Measurements from ENCODE around the genes ITGAD, SLC5A2 and DNAJA2.

DNA sequence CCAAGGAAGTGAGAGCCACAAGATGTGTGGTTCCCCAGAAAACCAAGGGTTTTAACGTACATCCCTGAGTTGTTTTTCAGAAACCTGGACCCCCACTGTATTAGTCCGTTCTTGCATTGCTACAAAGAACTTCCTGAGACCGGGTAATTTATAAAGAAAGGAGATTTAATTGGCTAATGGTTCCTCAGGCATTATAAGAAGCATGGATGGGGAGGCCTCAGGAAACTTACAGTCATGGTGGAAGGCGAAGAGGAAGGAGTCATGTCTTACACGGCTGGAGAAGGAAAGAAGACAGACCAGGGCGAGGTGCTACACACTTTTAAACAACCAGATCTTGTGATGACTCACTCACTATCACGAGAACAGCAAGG lies 7.8 kb upstream of the ITGAX start:
- PRO-cap, 2 experiments = no peak in any of the 2 experiments

DNA sequence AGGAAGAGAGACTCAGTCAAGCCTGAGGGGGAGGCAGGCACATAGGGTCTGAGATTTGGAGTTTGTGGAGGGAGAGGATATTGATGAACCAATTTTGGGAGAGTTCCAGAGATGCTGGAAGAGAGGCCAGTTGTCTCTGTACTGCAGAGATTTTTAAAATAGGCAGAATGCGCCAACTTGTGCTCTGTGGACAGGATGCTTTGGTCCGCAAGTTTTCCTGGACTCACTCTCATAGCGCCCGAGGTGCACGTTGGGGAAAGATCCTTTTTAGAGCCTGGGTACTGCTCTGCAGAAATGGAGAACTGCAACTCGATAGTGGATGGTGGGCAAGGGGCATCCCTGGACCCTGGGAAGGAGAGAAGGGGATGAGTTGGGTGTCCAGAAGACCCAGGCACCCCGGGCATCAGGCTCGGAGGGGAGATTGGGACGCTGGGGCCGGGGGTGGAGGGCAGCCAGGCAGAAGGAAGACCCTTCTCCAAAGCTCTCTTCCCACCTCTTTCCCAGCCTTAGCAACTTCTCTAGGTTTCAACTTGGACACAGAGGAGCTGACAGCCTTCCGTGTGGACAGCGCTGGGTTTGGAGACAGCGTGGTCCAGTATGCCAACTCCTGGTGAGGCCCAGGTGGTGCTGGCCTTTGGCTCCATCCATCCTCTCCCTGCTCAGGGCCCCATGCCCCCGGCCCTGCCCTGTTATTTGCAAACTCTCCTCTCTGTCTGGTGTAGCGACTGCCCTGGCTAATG lies 583 bp downstream of the ITGAX start:
- PRO-cap, 2 experiments = no peak in any of the 2 experiments

GRCh38 chr16:31393019-31393498 lies at the start of gene ITGAD:
ITGAD (plus strand) TSS chr16:31393335.
- PRO-cap, 2 experiments = no peak in any of the 2 experiments

DNA sequence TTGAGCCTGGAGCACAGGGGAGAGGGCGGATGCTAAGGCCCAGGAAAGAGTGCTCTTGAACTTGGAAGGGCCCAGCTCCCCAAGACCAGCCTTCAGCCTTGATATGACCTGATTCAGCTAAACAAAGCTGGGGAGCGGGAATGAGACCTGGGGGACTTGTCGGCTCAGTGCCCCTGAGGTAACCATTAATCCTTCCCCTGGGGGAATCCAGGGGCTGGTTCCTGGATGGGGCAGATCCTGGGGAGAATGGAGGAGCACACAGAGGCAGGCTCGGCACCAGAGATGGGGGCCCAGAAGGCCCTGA lies at the start of gene SLC5A2:
SLC5A2 (plus strand) TSS at position 233 of the 304 bp plus-strand sequence.
- PRO-cap, 2 experiments = no peak in any of the 2 experiments

DNA sequence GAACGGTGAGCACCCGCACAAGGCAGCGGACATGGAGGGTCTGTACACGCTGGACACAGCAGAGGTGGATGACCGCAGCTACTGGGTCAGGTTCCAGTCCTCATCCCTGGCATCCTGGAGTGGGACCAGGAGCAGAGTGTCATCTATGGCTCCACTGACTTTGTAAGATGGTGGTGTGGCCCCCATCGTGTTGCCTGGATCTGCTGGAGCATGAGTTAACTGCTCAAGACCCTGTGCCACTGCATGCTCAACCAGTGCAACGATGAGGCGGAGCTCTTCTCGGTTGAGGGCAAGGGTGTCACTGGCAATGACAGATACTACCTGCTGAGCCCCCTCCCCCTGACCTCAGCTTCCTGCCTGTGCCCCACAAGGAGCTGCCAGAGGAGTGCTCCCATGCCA lies 4.9 kb upstream of the KRBOX5 start:
- PRO-cap, 2 experiments = no peak in any of the 2 experiments

DNA sequence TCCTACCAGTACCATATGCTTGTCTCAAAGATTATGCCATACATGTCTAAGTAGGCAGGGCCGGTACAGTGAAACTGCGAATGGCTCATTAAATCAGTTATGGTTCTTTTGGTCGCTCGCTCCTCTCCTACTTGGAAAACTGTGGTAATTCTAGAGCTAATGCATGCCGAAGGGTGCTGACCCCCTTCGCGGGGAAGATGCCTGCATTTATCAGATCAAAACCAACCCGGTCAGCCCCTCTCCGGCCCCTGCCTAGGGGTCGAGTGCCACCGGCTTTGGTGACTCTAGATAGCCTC lies 700.6 kb downstream of the TP53TG3F start:
- PRO-cap, 2 experiments = no peak in any of the 2 experiments

GRCh38 chr16:35082500-35082789 lies 1623.0 kb downstream of the TP53TG3F start:
- PRO-cap, 2 experiments = no peak in any of the 2 experiments

DNA sequence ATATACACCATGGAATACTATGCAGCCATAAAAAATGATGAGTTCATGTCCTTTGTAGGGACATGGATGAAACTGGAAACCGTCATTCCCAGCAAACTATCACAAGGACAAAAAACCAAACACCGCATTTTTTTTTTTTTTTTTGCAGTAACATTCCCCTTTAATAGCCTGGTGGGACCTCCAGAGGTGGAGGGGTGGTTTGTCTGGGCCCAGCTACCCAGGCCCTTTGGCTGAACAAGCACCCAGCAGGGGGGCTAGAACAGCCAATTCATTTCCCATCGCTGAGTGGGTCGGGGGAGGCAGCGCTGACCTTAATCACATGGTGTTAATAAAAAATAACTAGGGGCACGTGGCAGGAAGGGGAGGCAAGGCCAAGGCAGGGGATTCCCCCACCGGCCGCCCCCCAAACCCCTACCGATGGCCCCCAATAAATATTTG lies 1709.8 kb downstream of the TP53TG3F start:
- PRO-cap, 2 experiments = no peak in any of the 2 experiments

DNA sequence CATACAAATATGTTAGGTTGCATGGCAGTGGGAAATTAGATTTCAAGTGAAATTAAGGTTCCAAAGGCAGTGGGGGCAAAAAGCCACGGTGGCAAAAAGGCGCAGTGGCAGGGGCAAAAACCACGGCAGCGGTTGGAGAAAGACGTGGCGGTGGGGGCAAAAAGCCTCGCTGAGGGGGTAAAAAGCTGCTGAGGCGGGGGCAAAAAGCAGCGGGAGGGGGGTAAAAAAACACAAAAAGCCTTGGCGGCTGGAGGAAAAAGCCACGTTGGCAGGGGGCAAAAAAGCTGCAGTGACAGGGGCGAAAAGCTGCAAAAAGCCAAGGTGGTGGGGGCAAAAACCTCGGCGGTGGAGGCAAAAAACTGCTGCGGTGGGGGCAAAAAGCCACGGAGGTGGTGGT lies 194.1 kb downstream of the SHCBP1 start:
- PRO-cap, 2 experiments = no peak in any of the 2 experiments

DNA sequence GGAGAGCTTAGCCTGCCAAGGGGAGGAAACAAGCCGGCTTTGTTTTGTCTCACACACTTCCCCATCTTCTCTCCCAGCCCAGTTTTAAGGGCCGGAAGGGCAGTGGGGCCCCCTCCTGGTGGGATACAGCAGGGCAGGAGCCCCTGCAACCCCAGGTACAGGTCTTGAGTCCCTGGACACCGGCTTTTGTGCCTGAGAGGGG lies 2.1 kb upstream of the SHCBP1 start:
- PRO-cap, 2 experiments = no peak in any of the 2 experiments

- PRO-cap, 2 experiments = no peak in any of the 2 experiments
These were observed 16.0 kb downstream of the MYLK3 start for GRCh38 chr16:46732112-46732597.

DNA sequence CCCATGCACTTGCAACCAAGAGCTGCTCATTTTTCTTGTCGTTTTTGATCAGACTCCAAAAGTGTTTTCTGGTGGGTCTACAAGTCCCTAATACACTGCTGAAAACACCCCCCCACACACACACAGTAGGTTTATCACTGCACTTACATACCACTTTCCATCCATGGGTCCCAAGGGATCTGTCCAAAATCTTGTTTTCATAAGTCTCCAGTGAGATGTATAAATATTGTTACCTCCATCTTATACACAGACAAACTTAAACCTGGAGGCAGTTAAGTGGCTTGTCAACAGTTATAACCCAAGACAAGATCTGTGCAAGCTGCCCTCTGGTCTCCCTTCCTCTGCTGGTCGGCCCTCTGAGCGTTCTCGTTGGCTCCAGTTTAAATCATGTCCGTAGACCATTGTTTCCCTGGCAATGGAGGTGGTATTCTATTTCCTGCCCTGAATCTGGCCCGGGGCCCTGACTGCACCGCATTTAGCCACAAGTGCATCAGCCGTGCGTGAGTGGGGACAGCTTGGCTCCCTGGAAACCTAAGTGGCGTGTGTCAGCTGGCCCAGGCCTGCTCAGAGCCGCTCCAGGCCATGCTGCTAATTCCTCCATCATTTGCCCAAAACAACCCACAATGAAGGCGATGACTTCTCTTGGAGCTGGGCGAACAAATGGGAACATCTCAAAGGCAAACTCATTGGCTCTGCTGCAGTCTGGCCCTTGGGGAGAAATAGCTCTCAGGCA lies 14.9 kb upstream of the MYLK3 start:
- PRO-cap, 2 experiments = no peak in any of the 2 experiments

- PRO-cap, 2 experiments = no peak in any of the 2 experiments
These were observed 974 bp downstream of the GPT2 start for GRCh38 chr16:46884985-46885687.

DNA sequence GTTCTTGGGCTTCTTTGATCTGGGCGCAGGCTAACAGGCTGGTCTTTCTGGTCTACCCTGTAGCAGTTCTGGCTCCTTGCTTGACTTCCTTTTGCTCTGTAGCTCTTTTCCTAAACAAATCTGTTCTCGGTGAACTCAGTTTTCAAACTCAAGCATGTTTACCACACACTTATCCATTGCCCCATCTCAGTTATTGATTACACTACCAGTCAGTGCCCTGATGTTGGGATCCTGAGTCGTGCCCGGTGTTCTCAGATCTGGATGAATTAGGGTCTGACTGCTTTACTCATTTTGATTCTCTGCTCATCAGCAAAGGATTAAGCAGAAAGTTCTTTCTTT lies 36.5 kb downstream of the GPT2 start:
- PRO-cap, 2 experiments = no peak in any of the 2 experiments

GRCh38 chr16:46973525-46974158 lies at the start of gene DNAJA2:
DNAJA2 (minus strand) TSS chr16:46973674.
- PRO-cap, 2 experiments = peak in 2 of 2 experiments; most common plus-strand start chr16:46973781 (in 1); most common minus-strand start chr16:46973649 (in 2)

- PRO-cap, 2 experiments = no peak in any of the 2 experiments
These were observed 238.0 kb downstream of the PHKB start for GRCh38 chr16:47698979-47699595.

DNA sequence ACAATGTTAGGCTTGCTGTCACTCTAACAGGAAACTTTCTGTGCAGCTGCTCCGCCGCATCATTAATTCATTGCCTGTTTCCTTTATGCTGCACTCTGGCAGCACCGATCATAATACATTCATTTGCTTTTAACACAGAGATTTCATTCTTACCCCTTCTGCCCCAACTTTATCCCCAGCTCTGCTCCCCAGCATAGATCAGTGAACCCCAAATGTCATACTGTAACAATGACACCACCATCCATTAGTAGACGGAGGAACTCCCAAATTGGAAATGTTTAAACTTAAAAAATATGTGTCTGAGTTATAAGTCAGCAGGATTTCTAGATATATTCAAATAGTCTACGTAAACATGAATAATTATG lies 110.2 kb downstream of the ABCC12 start:
- PRO-cap, 2 experiments = no peak in any of the 2 experiments

GRCh38 chr16:48206490-48207001 lies 37.6 kb upstream of the LONP2 start:
- PRO-cap, 2 experiments = no peak in any of the 2 experiments

GRCh38 chr16:48364877-48365369 lies 20.3 kb downstream of the SIAH1 start:
- PRO-cap, 2 experiments = no peak in any of the 2 experiments

DNA sequence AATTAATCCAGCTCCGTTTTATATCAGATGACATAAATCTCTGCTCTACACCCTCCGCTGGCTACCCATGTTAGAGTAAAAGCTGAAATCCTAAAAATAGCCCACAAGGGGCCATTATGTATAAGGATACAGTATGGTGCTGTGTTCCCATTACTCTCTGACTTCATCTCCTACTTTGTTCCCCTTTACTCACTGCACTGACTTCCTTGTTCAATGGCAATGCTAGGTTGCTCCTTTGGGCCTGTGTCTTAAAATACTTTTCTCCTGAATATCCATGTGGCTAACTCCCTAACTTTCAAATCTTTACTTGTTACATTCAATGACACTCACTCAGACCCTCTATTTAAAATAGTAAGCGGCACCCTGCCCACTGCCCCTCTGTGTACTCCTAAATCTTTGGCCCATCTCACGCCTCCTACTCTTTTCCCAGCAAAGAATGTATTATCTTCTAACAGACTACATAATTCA lies 11.5 kb downstream of the SIAH1 start:
- PRO-cap, 2 experiments = no peak in any of the 2 experiments